BJ (cell line): ENCODE results near the gene TMEM167B.

DNA sequence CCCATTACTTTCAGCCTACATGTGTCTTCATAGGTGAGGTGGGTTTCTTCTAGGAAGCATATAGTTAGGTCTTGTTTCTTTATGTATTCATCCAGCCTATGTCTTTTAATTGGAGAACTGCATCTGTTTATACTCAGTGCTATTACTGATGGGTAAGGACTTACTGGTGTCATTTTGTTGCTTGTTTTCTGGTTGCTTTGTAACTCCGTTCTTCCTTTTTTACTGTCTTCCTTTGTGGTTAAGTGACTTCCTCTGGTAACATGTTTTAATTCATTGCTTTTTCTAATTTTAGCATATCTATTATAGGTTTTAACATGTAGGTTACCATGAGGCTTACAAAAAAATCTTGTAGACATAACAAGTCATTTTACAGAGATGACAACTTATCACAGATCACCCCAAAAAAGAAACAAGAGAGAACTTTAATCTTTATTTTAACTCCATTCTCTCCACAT, 160.8 kb downstream of the VAV3 start:
- CAGE, long polyA plus RNA: no peak
- RRBS: no CpG with 5 or more reads among the region's 1 CpG

DNA sequence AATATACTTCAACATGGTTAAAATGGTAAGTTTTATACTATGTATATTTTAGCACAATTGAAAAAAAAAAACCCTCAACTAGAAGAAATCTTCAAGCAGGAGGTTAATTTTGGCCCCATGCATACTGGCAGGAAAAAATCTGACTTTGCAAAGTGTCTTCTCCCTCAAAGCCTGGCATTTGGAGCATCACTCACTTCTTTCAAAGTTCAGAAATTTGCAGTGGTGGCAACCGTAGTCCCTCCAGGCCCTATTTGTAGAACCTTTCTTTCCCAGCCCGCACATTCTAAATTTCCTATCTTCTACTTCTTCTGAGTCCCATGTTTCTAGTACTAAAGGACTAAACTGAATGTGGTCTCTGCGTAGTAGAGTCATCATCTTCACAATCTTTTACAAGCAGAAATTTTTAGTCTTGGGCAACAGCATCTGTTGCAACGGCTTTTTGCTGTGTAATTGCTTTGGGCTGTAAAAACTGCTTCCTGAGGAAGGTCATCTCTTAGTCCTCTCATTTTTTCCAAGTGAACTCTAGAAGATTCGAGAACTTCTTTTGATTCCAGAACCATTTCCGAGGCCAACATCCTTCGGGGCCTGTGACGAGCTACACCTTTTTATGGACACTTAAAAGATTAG, 23.9 kb downstream of the VAV3 start:
- CAGE, long polyA plus RNA: no peak
- RRBS: no CpG with 5 or more reads among the region's 8 CpGs

DNA sequence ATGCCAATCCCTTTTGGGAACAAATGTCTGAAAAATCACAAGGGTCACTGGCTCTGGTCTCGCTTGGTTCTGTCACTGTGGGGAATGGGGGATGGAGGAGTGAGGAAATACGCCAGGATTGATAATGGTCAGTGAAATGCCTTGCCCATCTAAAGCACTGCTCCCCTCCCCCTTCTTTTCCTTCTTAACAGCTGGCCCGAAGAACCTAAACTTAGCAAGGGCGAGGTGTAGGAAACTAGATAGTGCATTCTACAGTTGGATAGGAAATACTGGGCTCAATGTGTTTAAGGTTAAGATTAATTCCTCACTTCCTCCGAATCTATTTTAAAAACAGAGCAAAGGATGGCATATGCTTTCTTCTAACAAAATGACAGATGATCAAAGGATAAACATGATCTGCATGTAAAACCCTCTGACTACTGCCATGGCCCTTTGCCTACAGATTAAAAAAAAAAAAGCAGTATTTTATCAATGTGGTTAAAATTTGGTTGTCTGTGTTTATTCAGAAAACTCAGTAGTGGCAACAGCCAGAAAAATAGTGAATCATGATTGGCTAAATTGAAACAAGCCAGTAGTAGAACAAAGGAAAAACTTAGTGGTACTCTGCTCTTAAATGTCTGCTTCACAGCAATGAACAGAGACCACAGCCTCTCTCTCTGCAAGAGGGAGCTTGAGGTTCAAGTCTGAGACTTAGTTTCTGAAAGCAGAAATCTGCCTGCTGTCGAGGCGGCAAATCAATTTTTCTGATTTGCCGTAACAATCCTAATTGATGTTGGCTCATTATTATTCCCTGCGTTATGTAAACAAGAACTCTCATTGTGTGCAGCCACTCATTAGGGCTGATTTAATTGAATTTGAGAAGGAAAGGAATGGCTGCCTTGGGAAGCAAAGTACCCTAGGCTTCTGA, 86.2 kb upstream of the VAV3 start:
- CAGE, long polyA plus RNA: no peak
- RRBS: no CpG with 5 or more reads among the region's 9 CpGs

GRCh38 chr1:108107606-108107985, 92.5 kb downstream of the SLC25A24 start:
- CAGE, long polyA plus RNA: no peak
- RRBS: no CpG with 5 or more reads among the region's 3 CpGs

DNA sequence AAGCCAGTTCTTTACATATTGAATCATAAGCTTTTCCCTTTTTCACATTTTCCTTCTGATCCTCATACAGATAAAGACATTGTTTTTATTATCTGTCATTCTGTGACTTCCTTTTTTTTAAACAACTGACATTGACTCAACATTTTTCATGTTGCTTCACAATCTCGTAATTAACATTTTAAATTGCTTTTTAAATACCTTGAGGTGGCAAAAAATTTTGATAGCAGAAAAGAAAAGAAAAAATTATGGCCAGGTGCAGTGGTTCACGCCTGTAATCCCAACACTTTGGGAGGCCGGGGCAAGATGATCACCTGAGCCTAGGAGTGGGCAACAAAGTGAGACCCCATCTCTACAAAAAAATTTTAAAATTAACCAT, 1.5 kb downstream of the STXBP3 start:
- CAGE, long polyA plus RNA: no peak
- RRBS: no CpG with 5 or more reads among the region's 3 CpGs

DNA sequence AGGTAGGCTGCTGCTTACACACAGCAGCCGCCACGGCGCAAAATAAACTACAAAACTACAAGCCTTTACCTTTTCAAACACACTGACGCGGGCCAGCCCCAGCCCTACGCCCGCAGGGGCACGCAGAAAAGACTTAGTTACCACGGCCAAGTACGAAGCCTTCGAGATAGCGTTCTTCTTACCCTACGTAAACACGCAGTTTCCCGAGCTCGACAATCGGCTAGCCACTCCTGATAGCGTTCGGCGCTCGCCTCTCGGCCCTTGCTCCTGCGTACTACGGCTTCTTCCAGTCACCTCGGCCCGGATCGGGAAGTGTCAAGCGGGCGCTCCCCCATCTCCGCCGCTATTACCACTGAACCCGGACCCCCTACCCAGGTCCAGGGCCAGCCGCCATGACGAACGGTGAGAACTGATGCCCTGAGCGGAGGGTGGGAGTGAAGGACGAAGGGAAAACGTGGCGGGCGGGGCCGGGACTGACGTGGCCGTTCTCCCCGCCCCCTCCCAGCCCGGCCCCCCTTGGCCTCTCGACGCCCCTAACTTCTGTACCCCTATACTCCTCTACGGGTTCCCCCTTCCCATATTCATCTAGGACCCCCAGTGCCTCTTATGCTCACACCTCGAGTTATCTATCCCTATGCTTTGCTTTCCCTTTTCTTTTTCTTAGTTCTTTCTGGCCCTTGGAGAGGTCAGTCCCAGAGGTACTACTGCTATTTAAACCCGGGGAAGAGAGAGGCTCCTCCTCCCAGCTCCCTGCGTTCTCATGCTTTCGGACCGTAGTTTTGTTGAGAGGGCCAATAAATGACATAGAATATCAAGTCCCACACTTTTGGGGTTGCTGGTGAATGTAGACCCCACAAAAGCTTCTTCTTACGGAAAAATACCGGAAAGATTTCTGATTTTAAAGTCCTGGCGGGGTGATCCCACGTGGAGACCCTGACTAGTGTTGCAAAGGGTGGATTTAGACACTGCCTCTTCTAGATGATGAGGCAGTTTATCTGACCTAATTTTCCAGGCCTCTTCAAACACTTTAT, at the start of gene TMEM167B:
TSS of gene TMEM167B (plus strand) at position 284 of the 1,031 bp plus-strand sequence.
- CAGE, long polyA plus RNA: start-site peak on the plus strand centred at position 298 of the sequence, 53 bp wide, 301 and 321 reads in 2 replicates
- RRBS: under 1% methylated on average over 16 of the region's 57 CpGs

DNA sequence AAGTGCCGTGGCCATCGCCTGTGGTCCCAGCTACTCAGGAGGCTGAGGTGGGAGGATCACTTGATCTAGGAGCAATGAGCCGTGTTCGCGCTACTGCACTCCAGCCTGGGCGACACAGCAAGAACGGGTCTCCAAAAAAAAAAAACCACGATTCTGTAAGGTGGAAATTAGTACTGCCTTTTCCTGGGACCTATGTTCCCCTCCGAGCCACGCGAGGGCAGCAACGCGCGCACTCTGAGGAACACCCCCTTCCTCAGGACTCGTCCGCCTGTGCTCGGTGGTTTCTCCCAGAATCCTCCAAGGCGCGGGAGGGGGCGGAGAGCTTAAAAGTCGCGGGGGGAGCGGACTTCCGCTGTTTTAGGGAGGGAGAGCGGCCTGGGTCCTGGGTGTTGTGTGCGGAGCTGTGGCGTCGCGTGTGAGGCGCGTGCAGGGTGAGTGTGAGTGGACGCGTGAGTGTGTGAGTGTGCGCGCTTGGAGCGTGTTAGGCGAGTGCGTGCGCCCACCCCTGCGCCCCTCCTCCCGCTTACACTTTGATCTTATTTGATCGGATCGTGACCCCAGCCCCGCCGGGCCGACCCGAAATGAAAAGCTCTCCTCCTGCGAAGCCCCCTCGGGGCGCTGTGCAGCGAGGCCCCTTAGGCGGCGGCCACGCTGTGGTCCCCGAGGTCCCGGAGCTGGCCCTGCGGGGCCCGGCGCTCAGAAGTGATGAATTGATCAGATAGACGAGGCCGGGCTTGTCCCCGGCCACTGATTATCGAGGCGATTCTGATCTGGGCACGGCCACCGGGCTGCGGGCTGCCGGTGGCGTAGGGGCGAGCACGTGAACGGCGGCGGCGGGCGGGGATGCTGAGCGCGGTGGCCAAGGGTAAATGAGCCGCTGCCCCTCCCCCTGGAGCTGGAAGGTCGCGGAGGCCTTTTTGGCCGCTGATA, 9.5 kb downstream of the TMEM167B start:
- CAGE, long polyA plus RNA: no peak
- RRBS: under 1% methylated on average over 9 of the region's 82 CpGs

GRCh38 chr1:109134955-109135222, 21.0 kb downstream of the ELAPOR1 start:
- CAGE, long polyA plus RNA: no peak
- RRBS: no CpG with 5 or more reads among the region's 1 CpG

DNA sequence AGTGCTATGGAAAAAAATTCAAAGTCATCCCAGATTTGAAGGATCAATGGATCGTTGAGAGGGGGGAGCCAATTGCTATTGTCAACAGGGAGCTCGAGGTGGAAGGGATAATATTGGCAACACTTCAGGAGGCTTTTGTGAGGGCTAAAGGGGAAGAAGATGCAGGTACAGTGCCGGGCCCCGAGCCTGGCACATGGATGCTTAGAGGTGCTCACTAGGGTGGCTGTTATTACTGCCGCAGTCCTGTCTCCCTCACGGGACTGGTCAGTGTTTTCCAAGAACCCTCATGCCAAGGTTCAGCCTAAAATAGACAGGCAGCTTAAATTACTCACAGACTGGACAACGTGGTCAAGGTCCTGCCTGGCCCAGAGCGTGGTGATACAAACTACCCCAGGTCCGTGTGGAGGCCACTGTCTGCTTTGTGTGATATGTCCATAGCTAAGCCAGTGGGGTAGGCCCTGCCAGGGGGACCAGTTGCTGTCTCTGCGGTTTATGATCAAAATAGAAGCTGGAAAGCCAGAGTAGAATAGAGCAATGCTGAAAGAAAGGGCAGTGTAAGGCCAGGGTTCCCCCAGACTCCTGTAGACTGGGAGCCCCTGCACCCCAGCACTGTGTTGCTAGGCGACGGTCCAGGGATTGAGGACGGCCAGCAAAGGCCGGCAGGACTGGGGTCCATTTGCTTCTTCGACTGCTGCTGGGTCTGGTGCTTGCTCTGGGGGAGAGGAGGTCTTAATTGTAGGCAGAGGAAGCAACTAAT, 36.0 kb downstream of the ELAPOR1 start:
- CAGE, long polyA plus RNA: no peak
- RRBS: no CpG with 5 or more reads among the region's 15 CpGs

DNA sequence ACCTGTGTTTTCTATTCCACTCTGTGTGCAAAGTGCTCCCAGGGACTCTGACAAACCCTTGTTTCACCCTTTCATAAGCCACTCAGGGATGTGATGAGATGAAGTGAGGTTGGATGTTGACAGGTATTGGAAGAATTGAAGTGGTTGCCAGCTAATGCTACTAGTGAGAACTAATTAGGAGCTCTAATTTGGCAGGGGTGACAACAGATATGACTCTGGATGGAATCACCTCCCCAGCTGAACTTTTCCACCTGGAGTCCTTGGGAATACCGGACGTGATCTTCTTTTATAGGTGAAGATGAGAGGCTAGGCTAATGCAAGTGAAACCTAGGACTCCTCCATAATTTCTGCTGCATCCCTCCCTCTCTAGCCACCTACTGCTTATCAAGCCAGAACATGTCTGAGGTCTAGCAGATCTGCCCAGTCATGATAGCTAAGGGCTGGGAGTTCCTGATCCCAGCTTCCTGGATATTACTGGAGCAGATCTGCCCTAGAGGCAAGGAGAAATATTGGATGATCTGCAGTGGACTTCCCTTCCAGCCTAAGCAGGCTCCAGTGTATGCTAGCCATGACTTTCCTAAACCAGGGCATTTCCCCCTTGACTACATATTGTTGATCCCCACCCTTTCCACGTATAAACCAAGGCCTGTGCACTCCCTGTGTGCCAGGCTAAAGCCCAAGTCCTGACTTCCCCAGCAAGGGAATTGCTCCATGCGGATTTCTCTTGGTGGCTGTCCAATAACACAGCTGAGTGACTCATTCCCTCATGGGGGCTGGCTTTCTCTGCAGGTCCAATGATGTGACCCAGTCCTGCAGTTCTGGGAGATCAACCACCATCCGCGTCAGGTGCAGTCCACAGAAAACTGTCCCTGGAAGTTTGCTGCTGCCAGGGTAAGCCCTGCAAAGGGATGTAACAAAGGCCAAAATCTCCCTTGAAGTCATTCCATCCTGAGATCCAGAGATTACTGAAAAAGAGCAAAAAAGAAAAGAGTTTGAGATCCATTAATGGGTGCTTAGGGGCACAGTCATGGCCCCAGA, 15.6 kb upstream of the SARS1 start:
- CAGE, long polyA plus RNA: no peak
- RRBS: no CpG with 5 or more reads among the region's 6 CpGs

- CAGE, long polyA plus RNA: no peak
- RRBS: 71% methylated on average over 2 of the region's 20 CpGs
Measured at GRCh38 chr1:109269726-109270366, 13.1 kb downstream of the PSRC1 start.

DNA sequence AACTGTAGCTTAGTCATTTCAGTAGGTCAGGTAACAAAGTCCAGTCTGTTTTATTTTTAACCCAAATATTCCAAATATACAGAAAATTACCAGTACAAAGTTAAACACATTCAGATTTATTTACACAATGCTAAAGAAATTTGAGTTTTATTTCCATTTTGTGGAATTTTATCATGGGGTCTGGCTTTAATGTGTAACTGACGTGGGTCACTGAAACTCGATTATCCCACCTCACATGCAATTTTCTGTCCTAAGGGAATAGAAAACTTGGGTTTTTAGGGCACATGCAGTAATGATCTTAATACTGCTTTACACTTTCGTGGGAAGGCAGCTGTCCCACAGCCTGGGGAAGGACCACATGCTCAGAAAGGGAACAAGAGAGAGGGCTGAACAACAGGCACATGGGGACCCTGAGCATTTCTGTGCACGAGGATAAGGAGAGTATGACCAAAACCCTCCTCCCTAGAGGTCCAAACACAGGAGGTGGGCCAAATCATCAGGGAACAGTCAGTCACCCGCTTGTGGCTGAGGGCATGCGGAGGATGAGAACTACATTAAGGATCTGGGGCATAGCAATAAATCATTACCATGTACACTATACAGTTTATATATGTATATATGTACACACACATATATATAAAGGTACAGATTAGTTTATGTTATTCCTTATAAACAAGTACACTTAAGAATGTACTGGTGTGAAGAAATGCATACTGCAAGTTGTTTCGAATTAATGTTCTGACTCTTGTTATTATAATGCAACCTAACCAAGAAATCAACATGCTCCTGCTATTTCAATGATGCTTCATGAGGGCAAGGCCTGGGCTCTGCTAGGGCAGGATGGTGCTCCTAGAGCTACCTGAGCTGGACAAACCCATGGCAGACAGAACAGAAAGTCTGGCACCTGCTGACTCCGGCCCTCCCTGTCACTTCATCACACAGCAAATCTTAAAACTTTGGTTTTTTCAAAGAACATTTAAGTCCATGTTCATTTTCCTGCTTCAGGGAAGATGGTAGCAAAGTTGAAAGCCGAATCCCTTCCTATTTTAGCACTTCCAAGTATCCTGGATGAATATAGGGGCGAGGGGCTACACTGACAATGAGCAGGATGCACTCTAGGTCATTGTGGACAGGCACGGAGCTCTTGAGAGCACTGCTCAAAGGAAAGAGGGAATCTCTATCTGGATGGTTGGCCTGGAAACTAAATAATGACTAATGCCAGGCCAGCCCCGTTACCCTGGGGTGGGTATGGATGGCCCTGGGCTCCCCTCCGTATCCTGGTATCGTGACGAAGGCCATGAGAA, 3.2 kb upstream of the MYBPHL start:
- CAGE, long polyA plus RNA: no peak
- RRBS: no CpG with 5 or more reads among the region's 15 CpGs

DNA sequence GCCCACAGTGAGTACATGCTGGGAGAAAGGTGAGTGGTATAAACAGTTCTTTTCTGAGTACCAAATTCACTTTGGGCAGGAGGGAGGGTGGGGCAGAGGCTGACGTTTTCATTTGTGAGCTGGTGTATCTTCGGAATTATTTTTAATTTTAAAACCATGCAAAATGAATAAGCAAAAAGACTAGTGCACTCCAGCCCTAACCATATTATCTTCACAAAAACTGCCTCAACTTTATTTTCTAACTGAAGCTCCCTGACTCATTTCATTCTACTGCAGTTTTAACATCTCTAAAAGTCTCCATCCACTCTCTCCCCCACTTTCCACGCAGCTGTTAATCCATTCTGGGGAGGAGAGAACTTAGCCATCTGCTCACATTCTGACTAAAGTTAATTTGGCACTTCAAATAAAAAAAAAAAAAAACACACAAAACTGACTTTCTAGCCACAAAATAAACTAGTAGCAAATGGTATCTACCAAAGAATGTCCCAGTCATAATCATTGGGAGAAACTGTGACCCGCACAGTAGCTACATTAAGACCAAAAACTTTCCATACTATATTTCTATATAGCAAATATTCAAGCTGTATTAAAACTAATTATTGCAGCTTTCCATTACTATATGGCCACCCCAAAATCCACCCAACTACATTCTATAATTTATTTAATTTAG, 5.4 kb upstream of the MYBPHL start:
- CAGE, long polyA plus RNA: no peak
- RRBS: no CpG with 5 or more reads among the region's 4 CpGs

DNA sequence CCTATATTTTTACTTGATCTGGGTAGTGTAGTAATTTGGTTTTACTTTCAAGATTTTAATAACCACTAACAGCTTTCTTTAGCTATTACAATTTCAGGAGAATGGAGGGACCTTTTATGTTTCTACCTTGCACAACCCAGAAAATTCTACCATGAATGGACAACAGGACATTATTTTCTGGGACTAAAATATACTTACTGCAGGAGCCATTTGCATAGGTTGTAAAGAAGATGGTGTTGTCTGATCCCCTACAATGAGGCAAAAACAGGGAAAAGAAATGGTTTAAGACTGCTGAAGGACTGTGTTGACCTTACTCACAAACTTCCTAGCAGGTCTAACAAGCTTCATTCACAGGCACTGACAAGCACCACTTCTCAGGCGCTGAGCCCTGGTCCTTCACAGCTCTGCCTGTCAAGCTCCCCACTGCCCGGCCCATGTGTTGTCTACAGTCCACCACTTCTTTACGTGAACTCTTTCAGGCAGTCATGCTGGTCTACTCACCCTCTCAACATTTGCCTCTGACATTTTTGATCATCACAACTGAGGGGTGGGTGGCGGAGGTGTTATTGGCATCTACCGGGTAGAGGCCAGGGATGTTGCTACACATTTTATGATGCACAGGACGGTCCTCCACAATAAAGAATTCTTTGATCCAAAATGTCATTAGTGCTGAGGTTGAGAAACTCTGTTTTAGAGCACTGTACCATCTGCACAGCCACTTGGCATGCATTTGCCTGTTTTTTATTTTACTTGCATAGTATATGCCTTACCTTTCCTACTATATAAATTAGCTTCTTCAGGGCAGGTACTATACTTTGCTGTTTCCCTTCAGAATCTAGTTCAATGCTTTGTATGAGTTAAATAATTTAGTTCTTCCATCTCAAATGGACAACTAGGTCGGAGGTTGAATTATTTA, 40.7 kb upstream of the MYBPHL start:
- CAGE, long polyA plus RNA: no peak
- RRBS: no CpG with 5 or more reads among the region's 7 CpGs

DNA sequence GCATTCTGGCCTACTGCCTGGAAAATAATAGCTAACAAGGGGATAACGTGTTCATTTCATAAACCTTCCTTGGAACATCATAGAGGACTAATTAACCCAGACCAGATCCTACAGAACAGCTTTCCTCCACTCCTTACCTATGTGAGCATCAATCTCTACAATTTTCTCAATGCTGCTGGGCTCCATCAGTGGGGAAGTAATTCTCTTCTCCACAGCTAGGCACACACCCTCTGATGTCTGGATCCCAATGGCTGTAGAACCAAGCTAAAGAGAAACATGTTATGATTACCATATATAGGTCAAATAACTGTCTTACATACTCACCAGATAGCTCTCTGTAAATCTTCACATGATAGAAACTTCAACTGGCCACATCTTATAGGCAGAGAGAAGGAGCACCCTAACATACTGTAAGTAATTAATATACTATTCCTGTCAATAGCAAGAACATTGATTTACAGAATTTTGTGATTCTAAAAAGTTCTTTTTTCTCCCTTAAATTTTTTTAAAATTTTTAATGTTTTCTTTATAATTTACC, 11.1 kb downstream of the PSMA5 start:
- CAGE, long polyA plus RNA: no peak
- RRBS: no CpG with 5 or more reads among the region's 1 CpG

- CAGE, long polyA plus RNA: no peak
- RRBS: 0% methylated on average over 5 of the region's 13 CpGs
Measured at GRCh38 chr1:109466100-109466376, 308 bp upstream of the SYPL2 start.

DNA sequence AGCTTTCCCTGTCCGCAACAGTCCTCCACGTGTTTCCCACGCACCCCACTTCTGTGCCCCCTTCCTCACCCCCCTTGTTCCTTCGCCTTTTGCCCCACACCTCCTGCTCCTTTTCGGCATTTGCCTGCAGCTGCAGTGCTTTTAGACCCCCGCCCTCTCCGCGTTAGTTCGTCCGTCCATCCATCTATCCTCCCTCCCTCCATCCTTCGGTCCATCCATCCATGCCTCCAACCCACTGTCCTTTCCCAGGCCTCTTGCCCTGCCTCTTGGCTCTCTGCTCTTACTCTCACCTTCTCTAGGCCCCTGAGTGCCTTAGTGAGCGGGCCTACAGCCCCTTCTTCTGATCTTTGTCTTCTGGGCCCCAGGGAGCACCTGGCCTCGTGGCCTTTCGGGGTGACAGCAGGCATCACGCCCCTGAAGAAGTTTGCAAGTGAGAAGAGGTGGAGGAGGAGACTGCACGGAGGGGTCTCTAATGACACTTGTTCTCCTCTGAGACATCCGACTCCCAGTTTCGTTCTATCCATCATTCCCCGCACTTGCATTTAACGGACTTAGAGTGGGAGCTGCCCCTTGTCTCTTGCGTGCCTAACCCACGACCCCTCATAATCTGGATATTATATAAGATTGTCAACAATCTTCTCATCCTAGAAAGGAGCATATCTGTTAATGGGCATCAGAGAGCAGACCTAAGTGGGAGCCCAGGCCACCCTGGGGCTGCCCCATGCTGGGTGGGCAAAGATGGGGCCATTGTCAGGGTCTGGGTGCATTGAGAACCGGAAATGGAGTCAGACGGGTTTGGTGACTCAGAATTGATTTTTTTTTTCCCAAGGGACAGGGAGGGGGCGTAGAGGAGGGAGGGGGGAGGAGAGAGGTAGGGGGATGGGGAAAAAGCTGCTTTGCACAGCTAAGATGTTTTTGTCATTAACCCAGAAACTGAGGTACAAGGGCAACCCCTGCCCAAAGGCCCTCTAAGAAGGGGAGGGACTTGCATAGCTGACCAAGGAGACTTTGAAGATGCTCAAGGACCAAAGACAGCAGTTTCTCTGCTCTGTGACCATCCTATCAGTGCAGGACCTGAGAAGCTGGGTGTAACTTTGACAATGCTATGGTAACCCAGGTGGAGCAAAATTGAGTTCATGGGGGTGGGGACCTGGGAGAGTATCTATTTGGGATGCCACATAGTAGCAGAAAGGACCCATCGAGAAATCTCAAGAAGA, 1.1 kb downstream of the ATXN7L2 start:
- CAGE, long polyA plus RNA: no peak
- RRBS: no CpG with 5 or more reads among the region's 26 CpGs

GRCh38 chr1:109620767-109621343, 1.2 kb downstream of the AMPD2 start:
- CAGE, long polyA plus RNA: no peak
- RRBS: 0% methylated on average over 1 of the region's 20 CpGs

- CAGE, long polyA plus RNA: no peak
- RRBS: no CpG with 5 or more reads among the region's 4 CpGs
Measured at GRCh38 chr1:109716549-109717188, 4.6 kb downstream of the GSTM5 start.

GRCh38 chr1:109739716-109740905, 727 bp downstream of the GSTM3 start:
- CAGE, long polyA plus RNA: no peak
- RRBS: 2% methylated on average over 6 of the region's 96 CpGs